Uterus (tissue), 7 donors: Measurements from ENCODE around the genes HTRA1 and CPXM2.

DNA sequence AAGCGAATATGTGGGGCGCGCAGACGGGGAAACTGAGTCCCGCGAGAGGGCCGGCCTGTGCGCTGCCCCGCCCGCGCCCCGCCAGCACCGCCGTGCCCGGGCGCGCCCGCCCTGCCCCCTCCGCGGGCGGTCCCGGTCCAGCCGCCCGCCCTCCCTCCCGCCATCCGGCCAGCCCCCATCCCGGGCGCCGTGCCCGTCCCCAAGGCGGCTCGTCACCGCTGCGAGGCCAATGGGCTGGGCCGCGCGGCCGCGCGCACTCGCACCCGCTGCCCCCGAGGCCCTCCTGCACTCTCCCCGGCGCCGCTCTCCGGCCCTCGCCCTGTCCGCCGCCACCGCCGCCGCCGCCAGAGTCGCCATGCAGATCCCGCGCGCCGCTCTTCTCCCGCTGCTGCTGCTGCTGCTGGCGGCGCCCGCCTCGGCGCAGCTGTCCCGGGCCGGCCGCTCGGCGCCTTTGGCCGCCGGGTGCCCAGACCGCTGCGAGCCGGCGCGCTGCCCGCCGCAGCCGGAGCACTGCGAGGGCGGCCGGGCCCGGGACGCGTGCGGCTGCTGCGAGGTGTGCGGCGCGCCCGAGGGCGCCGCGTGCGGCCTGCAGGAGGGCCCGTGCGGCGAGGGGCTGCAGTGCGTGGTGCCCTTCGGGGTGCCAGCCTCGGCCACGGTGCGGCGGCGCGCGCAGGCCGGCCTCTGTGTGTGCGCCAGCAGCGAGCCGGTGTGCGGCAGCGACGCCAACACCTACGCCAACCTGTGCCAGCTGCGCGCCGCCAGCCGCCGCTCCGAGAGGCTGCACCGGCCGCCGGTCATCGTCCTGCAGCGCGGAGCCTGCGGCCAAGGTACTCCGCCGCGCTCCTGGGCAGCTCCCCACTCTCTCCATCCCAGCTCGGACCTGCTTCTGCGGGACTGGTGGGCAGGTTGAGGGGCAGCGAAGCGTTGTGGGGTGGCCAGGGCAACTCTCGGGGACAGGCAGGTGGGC is at the start of gene HTRA1:
TSS of gene HTRA1 (plus strand) at position 256 of the 967 bp plus-strand sequence.
- PRO-cap, 4 experiments: peak in 4 of 4 experiments; most common plus-strand start position 288 of the sequence (in 2); most common minus-strand start position 113 of the sequence (in 4)
- RAMPAGE, long total RNA, 2 experiments: start-site peak on the plus strand in 1 of 2 experiments, centred at position 726 of the sequence, 19 reads per replicate
- RRBS: 2% methylated on average over 51 of the region's 137 CpGs

- PRO-cap, 4 experiments: no peak in any of the 4 experiments
- RAMPAGE, long total RNA, 2 experiments: no peak in any of the 2 experiments
- RRBS: no CpG with 5 or more reads among the region's 14 CpGs
Measured at GRCh38 chr10:122488609-122489164, 27.3 kb downstream of the HTRA1 start.

DNA sequence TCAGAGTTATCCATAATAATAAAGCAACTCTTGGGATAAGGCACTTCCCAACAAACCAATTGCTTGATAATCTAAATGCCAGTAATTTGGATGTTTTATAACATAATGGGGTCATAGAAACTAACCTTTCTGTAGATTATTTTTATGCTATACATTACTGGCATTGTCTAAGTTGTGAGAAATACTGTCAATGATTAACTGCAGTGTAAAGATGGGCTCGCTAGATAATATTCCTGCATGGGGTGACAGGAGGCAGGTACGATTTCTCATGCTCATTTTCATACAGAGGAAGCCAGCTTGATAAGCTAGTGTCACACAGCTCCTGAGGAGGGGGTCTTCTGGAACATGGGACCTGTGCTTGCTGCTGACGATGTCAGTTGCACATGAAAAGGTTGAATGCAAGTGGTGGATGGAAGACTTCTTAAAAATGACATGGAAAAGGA is 27.7 kb upstream of the DMBT1 start:
- PRO-cap, 4 experiments: no peak in any of the 4 experiments
- RAMPAGE, long total RNA, 2 experiments: no peak in any of the 2 experiments
- RRBS: no CpG with 5 or more reads among the region's 3 CpGs

GRCh38 chr10:122635890-122636447 is 36.7 kb upstream of the SPADH start:
- PRO-cap, 4 experiments: no peak in any of the 4 experiments
- RAMPAGE, long total RNA, 2 experiments: no peak in any of the 2 experiments
- RRBS: no CpG with 5 or more reads among the region's 6 CpGs

DNA sequence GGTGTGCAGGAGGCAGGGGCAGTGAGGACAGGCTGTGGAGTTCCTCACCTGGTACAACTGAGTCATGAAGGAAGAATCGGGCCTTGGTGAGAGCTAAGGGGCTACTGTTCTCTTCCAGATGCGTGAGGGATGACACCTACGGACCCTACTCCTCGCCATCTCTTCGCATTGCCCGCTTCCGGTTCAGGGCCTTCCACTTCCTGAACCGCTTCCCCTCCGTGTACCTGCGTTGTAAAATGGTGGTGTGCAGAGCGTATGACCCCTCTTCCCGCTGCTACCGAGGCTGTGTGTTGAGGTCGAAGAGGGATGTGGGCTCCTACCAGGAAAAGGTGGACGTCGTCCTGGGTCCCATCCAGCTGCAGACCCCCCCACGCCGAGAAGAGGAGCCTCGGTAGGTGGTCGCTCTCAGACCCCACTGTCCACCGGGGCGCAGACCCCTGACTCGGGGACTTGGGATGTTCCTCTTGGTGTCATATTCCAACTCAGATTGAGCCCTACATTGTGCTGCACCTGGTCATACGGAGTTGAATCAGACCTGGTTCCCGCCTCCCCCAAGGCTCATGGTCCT is 29.6 kb upstream of the SPADH start:
- PRO-cap, 4 experiments: no peak in any of the 4 experiments
- RAMPAGE, long total RNA, 2 experiments: no peak in any of the 2 experiments
- RRBS: no CpG with 5 or more reads among the region's 25 CpGs

- PRO-cap, 4 experiments: no peak in any of the 4 experiments
- RAMPAGE, long total RNA, 2 experiments: no peak in any of the 2 experiments
- RRBS: no CpG with 5 or more reads among the region's 17 CpGs
Measured at GRCh38 chr10:123038886-123039871, 30.4 kb downstream of the ACADSB start.

DNA sequence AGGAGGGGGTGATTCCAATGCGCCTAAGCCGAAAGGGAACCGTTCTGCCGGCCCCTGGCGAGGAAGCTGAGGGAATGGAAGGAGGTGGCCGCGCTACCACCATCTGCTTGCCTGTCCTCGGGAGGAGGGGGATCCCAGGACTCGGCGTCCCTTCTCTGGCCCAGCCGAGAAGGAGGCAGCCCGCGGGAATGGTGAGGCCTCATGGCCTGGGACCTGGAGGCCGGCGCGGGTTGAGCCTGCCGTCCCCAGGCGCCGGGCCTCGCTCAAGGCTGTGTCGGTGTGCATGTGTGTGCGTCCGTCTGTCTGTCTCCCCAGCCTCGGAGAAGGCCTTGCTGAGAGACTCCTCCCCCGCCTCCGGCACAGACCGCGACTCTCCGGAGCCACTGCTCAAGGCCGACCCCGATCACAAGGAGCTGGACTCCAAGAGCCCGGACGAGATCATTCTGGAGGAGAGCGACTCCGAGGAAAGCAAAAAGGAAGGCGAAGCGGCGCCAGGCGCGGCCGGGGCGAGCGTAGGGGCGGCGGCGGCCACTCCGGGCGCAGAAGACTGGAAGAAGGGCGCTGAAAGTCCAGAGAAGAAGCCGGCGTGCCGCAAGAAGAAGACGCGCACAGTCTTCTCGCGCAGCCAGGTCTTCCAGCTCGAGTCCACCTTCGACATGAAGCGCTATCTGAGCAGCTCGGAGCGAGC is 1.1 kb downstream of the HMX3 start:
- PRO-cap, 4 experiments: no peak in any of the 4 experiments
- RAMPAGE, long total RNA, 2 experiments: no peak in any of the 2 experiments
- RRBS: 4% methylated on average over 33 of the region's 61 CpGs

GRCh38 chr10:123860334-123860722 is 31.3 kb downstream of the CPXM2 start:
- PRO-cap, 4 experiments: no peak in any of the 4 experiments
- RAMPAGE, long total RNA, 2 experiments: no peak in any of the 2 experiments
- RRBS: no CpG with 5 or more reads among the region's 8 CpGs

- PRO-cap, 4 experiments: peak in 2 of 4 experiments; most common plus-strand start chr10:123891289 (in 2); most common minus-strand start chr10:123891175 (in 1)
- RAMPAGE, long total RNA, 2 experiments: no peak in any of the 2 experiments
- RRBS: 9% methylated on average over 15 of the region's 22 CpGs
Measured at GRCh38 chr10:123890560-123891407, 823 bp downstream of the CPXM2 start.

DNA sequence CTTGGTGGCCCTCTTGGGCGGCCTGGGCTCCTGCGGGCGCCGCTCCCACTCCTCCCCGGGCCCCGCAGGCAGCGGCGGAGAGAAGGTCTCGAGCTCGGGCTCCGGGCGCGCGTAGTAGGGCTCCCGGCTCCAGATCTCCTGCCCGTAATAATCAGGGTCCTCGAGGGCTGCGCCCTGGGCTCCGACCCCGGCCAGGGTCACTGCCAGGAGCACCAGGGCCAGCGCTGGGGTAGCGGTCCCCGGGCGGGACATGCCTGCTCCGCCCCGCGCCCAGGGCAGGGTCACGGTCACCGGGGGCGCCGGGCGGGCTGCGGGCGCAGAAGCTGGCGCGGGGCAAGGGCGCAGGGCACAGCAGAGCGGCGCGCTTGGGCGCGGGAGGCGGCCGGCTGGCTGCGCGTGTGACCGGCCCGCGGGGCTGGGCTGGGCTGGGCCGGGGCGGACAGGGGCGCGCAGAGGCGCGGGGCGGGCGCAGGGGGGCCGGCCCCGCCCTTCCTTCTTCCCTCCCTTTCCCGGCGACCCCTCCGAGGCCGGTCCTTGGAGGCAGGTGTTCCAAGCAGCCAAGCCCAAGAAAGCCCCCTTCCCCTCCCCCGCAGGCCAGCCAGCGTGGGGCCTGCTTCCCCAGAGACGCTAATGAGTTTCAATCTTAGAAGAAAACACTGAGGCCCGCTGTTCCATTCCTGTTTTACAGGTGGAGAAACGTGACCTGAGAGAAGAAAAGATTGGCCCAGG is at the start of gene CPXM2:
TSS of gene CPXM2 (minus strand) at position 400 of the 729 bp plus-strand sequence.
- PRO-cap, 4 experiments: peak in 3 of 4 experiments; most common plus-strand start position 506 of the sequence (in 1); most common minus-strand start position 417 of the sequence (in 3)
- RAMPAGE, long total RNA, 2 experiments: no peak in any of the 2 experiments
- RRBS: 4% methylated on average over 47 of the region's 68 CpGs

DNA sequence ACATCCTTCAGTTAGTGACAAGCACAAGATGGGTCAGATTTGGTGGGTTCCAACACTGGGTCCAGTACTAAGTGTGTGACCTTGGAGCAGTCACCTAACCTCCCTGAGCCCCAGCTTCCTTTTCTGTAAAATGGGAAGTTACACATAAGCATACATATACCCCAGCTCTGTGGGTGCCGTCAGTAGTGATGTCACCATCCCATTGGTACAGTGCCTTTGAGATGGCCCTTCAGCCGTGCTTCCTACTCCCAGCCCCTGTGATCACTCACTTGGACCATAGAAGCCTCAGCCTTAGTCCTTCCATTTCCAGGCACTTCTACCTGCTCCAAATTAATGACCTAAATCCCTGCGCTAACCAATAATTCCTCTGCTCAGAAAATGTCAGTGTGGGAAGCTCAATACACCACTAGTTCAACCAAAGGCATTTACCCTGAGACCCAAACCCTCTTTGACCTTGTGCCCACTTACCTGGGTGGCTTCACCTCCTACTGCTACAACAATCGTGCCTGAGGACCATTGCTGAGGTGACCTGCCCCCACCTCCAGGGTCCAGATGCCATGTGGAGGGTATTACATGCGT is 95.4 kb downstream of the CHST15 start:
- PRO-cap, 4 experiments: no peak in any of the 4 experiments
- RAMPAGE, long total RNA, 2 experiments: no peak in any of the 2 experiments
- RRBS: no CpG with 5 or more reads among the region's 5 CpGs

- PRO-cap, 4 experiments: peak in 2 of 4 experiments; most common plus-strand start chr10:124064213 (in 1); most common minus-strand start chr10:124063906 (in 2)
- RAMPAGE, long total RNA, 2 experiments: no peak in any of the 2 experiments
- RRBS: no CpG with 5 or more reads among the region's 22 CpGs
Measured at GRCh38 chr10:124063649-124064754, 29.4 kb downstream of the CHST15 start.

DNA sequence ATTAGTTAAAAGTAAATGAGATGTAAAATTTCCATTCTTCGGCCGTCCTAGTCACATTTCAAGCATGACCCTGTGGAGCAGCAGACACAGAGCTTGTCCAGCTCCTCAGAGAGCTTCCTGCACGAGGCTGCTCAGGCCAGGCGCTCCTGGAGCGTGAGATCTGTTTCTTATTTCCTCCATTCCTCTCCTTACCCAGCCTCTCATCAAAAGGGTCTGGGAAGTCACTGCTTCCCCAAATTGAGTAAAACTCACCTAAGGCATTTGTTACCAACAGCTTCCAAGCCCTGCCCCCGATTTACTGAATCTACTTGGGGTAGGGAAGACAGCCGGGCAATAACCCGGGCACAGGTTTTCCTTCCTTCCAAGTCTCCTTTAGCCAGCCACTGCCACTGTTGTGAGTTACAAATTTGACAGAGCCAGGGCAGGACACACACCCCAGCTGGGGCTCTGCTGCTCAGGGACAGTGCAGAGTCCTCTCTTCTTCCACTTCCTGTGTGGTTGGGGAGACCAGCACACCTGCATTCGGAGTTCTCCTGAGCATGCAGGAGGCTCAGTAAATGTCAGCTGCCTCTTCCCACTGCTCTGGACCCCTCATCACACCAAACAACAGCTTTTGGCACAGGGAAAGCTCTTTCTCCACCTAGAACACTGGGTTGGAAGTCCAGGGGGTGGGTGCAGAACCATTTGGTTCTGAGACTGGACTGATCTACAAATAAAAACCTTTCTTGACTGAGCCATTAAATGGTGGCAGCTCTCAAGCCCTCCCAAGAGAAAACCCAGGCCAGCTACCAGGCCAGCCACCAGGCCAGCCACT is 21.4 kb downstream of the CHST15 start:
- PRO-cap, 4 experiments: no peak in any of the 4 experiments
- RAMPAGE, long total RNA, 2 experiments: no peak in any of the 2 experiments
- RRBS: no CpG with 5 or more reads among the region's 9 CpGs

GRCh38 chr10:124181993-124182503 is 88.7 kb upstream of the CHST15 start:
- PRO-cap, 4 experiments: no peak in any of the 4 experiments
- RAMPAGE, long total RNA, 2 experiments: no peak in any of the 2 experiments
- RRBS: no CpG with 5 or more reads among the region's 15 CpGs

DNA sequence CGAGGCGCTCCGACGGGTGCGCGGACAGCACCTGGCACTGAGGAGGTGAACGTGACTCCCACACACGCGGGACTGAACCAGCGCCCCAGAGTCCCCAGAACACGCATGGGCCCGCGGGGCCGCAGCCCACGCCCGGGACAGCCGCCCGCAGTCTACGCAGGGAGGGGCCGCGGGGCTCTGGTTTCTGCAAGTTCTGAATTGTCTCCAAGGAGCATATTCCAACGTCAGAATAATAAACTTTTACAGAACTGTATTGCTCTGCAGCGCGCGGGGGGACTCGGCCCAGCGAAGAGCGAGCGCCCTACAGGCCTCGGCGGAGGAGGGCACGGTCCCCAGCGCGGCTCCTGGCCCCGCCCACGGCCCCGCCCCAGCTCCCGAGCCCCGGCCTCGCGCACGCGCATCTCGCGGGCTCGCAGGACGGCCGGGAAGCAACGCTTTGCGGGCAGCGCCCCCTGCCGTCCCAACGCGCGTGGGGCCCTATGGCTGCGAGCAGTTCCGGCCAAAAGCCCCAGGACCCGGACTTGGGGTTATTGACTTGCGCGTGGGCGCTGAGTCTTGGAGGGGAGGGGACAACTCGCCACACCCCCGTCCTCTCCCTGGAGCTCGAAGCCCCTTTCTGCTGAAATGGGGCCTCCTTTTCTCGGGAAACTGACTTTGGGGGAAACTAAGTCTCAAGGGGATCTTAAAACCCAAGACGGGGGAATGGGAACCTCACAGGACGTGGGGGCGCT is 29.6 kb downstream of the OAT start:
- PRO-cap, 4 experiments: peak in 3 of 4 experiments; most common minus-strand start position 294 of the sequence (in 3)
- RAMPAGE, long total RNA, 2 experiments: no peak in any of the 2 experiments
- RRBS: 2% methylated on average over 19 of the region's 68 CpGs

- PRO-cap, 4 experiments: no peak in any of the 4 experiments
- RAMPAGE, long total RNA, 2 experiments: no peak in any of the 2 experiments
- RRBS: no CpG with 5 or more reads among the region's 2 CpGs
Measured at GRCh38 chr10:124420206-124420752, 1.6 kb upstream of the OAT start.

GRCh38 chr10:124493391-124493880 is 31.8 kb downstream of the LHPP start:
- PRO-cap, 4 experiments: peak in 1 of 4 experiments; most common plus-strand start chr10:124493747 (in 1); most common minus-strand start chr10:124493644 (in 1)
- RAMPAGE, long total RNA, 2 experiments: no peak in any of the 2 experiments
- RRBS: no CpG with 5 or more reads among the region's 16 CpGs

DNA sequence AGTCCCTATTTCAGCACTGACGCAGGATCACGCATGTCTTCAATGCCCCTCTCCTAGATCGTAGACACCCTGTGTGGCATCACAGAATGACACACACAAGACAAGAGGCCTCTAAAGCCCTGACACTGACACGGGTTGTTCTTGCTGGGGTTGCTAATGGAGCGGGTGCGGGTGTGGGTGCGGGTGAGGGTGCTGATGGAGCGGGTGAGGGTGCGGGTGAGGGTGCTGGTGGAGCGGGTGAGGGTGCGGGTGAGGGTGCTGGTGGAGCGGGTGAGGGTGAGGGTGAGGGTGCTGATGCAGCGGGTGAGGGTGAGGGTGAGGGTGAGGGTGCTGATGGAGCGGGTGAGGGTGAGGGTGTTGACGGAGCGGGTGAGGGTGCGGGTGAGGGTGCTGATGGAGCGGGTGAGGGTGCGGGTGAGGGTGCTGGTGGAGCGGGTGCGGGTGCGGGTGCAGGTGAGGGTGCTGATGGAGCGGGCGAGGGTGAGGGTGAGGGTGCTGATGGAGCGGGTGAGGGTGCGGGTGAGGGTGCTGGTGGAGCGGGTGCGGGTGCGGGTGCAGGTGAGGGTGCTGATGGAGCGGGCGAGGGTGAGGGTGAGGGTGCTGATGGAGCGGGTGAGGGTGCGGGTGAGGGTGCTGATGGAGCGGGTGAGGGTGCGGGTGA is 133.9 kb downstream of the FAM53B start:
- PRO-cap, 4 experiments: no peak in any of the 4 experiments
- RAMPAGE, long total RNA, 2 experiments: no peak in any of the 2 experiments
- RRBS: no CpG with 5 or more reads among the region's 35 CpGs

DNA sequence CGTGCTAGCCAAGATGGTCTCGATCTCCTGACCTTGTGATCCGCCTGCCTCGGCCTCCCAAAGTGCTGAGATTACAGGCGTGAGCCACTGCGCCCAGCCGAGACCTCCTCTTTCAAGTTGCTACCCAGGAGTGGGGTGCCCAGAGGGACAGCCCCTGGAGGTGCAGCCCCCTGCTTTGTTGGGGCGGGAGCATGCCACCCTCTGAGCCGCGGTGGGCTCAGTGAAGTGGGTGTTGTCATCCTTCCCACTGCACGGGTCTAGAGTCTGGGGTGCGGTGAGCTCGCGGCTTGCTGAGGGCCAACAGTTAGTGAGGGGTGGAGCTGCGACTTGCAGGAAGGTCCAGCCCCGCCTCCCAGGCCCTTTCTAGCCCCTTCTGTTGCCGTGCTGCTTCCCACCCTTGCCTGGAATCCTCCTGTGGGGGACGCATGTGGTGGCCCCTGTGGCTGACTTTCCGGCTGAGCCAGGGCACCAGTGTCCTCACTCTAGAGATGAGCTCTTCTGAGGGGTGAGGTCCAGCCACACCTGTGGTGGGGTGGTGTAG is 128.2 kb downstream of the FAM53B start:
- PRO-cap, 4 experiments: no peak in any of the 4 experiments
- RAMPAGE, long total RNA, 2 experiments: no peak in any of the 2 experiments
- RRBS: no CpG with 5 or more reads among the region's 19 CpGs

GRCh38 chr10:124644765-124645308 is 99.3 kb downstream of the FAM53B start:
- PRO-cap, 4 experiments: no peak in any of the 4 experiments
- RAMPAGE, long total RNA, 2 experiments: no peak in any of the 2 experiments
- RRBS: no CpG with 5 or more reads among the region's 10 CpGs